Thoracic aorta endothelial cell (primary cell): ENCODE measurements around a stretch of chr9.

DNA sequence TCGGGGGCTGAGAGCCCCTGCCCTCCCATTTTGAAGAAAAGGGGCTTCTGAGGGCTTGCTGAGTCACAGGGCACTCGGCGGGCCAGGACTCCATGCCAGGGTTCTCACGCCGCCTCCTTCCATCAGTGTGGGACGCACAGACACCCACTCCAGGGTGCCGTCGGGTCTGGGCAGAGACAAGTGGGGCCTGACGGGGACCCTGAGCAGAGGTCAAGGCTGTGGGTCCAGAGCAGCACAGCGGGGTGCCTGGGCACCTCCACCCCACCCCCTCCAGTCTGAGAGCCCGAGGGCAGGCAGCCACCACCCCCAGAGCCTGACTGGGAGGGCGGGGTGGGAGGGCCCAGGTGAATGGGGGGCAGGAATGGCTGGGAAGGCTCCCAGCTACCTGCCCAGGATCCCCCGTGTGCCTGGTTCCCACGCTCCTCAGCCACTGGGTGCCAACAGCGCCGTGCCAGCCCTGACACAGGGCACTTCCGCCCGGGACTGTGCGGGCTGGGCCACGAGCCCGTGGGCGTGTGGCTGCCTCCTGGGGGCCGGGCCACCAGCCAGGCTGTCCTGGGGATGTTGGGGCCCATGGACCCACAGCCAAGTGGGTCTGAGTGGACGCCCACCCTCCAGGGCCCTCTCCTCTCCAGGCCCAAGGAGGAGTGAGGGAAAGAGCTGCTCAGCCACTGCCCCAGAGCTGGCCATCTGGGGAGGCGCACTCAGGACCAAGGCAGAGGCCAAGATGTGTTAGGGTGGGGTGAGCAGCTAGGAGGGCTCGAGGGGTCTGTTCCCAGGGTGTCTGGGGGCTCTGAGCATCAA is 10.1 kb upstream of the NRARP start:
- CAGE, long polyA plus RNA = no peak

- CAGE, long polyA plus RNA = no peak
Measured at GRCh38 chr9:137316049-137317098, 14.3 kb upstream of the NRARP start.

- CAGE, long polyA plus RNA = no peak
Measured at GRCh38 chr9:137320314-137321004, 18.4 kb upstream of the NRARP start.

DNA sequence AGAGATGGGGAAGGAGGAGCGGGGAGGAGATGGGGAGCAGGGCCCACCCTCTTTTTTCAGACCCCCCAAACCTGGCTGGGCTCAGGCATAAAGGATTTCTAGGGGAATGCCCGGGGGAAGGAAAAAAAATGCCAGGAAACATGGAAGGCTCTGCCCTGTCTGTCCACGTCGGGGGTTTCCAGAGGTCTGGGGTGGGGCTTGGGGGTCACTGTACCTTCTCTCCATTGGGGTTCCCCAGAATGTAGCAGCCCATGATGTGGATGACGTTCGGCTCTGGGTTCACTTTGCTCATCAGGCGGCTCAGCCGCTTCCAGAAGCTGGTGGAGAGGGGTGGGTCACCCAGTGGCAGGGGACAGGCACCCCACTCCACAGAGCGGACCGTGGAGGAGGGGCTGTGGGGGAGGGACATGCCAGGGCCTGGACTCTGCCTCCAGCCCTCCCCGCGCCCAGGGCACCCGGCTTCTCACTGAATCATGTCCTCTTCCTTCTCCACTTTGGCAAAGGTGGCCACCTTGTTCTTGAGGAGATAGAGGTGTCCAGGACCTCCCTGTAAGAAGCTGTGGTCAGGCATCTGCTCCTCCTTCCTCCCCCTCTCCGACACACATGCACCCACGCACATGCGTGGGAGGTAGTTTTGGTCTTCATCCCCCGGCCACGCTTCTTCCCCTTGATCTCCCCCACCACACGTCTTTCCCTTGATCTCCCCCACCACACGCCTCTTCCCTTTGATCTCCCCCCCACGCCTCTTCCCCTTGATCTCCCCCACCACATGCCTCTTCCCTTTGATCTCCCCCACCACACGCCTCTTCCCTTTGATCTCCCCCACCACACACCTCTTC is 8.8 kb upstream of the ENTPD8 start:
- CAGE, long polyA plus RNA = no peak

DNA sequence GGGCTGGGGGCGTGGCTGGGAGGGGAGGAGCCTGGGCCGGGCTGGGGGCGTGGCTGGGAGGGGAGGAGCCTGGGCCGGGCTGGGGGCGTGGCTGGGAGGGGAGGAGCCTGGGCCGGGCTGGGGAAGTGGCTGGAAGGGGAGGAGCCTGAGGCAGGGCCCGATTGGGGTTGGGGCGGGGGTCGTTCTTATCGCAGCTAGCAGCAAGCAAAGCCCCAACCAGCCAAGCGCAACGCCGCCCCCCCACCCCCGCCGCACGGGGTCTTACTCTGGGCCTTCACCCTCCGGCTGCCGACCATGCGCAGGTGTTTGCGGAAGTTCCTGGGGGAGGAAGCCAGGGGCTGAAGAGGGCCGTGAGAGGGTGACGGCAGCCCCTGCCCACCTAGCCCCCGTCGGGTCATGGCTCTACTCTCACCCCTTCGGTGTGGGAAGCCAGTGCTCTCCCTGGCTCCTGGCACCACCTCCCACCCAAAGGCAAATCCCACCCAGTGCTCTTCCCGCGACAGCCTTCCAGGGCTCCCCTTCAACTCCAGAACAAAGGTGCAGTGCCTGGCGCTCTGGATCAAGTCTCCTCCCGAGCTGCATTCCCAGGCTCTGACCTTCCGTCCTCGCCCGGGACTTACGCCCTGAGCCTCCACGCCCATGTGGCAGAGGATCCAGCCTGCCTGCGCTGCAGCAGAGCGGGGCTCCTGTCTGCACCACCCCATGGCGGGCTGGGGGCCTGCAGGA is 4.8 kb downstream of the NSMF start:
- CAGE, long polyA plus RNA = no peak

DNA sequence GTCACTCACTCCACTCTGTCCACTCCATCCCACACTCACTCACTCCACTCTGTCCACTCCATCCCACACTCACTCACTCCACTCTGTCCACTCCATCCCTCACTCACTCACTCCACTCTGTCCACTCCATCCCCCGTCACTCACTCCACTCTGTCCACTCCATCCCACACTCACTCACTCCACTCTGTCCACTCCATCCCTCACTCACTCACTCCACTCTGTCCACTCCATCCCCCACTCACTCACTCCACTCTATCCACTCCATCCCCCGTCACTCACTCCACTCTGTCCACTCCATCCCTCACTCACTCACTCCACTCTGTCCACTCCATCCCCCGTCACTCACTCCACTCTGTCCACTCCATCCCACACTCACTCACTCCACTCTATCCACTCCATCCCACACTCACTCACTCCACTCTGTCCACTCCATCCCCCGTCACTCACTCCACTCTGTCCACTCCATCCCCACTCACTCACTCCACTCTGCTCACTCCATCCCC is 32.7 kb downstream of the PNPLA7 start:
- CAGE, long polyA plus RNA = no peak

GRCh38 chr9:137517981-137518463 is 32.2 kb downstream of the PNPLA7 start:
- CAGE, long polyA plus RNA = no peak

GRCh38 chr9:137715263-137715869 is 96.6 kb downstream of the EHMT1 start:
- CAGE, long polyA plus RNA = no peak

DNA sequence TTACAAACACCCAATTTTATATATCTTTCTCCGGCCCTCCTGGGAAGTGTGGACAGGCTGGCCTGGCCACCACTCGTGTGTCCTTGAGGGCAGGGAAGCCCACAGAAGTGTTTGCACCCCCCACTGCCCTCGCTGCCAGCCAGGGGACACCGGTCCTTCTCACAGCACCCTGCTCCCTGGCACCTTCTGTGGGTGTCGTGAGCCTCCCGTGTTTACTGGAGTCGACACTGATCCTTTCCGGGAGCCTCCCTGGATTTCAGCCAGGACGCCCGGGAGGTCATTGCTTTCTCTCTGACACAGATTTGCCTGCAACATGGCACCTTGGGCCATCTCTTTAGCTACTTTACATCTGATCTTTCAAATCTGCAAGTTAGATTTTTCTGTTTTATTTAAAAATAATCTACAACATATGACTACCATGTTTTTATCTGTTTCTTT is 120.4 kb upstream of the CACNA1B start:
- CAGE, long polyA plus RNA = no peak